ENCODE data around the gene TRAF3.

DNA sequence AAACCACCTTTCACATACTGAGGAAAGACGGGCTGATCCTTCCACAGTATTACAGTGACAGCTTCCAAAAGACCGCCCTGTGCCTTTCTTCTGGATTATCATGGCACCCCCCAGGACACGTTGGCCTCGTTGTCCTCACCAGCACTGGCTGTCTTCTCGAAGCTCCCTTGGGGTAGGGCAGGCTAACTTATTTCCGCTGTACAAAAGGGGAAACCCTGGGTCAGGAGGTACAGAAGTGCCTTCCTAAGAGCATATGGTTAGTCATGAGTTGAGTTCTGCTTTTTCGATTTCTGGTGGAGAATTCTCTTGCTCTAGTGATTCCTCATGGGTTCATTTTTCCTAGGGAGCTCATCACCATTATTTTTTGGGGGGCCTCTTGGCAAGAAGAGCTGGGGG, 9.0 kb upstream of the TRAF3 start:
- PRO-cap, 5 experiments = peak in 2 of 5 experiments; most common plus-strand start position 271 of the sequence (in 1); most common minus-strand start position 158 of the sequence (in 2)
- RAMPAGE, long total RNA, 2 experiments = no peak in any of the 2 experiments
- RRBS = no CpG with 5 or more reads among the region's 7 CpGs

- PRO-cap, 5 experiments = no peak in any of the 5 experiments
- RAMPAGE, long total RNA, 2 experiments = no peak in any of the 2 experiments
- RRBS = no CpG with 5 or more reads among the region's 15 CpGs
Observed at GRCh38 chr14:102774330-102775329, 2.6 kb upstream of the TRAF3 start.

DNA sequence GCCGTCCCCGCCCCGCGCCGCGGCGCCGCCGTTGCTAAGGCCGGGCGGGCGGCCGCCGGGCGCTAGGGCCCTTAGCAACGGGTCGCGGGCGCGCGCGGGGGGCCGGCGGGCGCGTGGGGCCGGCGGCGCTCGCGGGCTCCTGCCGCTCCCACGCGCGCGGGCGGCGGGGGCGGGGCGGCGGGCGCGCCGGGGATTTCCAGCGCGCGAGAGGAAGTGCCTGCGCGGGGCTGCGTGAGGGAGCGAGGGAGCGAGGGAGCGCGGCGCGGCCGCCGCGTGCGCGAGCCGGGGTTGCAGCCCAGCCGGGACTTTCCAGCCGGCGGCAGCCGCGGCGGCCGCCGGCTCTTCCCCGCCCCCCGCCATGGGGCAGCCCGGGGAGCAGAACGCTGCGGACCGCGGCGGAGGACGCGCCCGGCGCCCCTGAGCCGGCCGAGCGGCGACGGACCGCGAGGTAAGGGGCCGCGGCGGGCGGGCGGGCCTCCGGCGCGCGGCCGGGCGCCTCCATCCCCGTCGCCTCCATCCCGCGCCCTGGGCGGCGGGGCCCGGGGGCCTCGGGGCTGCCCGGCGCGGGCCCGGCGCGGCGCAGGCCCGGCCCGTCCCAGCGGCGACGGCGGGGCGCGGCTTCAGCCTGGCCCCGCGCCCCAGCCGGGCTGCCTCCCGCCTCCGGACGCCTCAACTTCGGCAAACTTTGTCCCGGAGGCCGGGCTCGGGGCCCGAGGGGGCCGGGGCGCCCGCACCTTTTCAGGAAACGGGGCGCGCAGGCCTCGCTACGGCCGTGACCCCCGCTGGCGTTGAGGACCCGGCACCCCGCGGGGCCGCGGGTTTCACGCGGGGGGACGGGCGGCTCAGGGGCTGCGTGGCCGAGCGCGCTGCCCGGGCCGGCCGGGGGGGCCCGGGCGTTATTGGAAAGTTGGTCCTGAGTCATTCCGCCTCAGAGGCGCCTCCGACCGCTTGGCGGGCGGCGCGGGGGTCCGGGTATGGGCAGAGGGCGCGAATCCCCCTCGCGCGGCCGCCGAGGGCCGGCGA, at the start of gene TRAF3:
TRAF3 (plus strand) TSS at position 222 of the 1,023 bp plus-strand sequence.
- PRO-cap, 5 experiments = peak in 5 of 5 experiments; most common plus-strand start position 222 of the sequence (in 2); most common minus-strand start position 229 of the sequence (in 1)
- RAMPAGE, long total RNA, 2 experiments = no peak in any of the 2 experiments
- RRBS = 2% methylated on average over 129 of the region's 181 CpGs

DNA sequence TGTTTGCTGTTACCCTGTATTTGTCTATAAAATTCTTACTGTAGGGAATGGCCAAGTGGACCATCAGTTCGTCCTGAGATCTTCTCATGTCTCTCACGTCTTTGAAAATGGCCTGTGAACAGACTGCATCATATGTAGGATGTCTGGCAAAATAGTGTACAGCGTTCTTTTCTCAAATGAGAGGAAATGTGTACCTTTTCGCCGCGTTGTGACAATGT, 1.4 kb downstream of the TRAF3 start:
- PRO-cap, 5 experiments = no peak in any of the 5 experiments
- RAMPAGE, long total RNA, 2 experiments = no peak in any of the 2 experiments
- RRBS = no CpG with 5 or more reads among the region's 6 CpGs

GRCh38 chr14:102798987-102799519, 21.8 kb downstream of the TRAF3 start:
- PRO-cap, 5 experiments = no peak in any of the 5 experiments
- RAMPAGE, long total RNA, 2 experiments = no peak in any of the 2 experiments
- RRBS = no CpG with 5 or more reads among the region's 5 CpGs

DNA sequence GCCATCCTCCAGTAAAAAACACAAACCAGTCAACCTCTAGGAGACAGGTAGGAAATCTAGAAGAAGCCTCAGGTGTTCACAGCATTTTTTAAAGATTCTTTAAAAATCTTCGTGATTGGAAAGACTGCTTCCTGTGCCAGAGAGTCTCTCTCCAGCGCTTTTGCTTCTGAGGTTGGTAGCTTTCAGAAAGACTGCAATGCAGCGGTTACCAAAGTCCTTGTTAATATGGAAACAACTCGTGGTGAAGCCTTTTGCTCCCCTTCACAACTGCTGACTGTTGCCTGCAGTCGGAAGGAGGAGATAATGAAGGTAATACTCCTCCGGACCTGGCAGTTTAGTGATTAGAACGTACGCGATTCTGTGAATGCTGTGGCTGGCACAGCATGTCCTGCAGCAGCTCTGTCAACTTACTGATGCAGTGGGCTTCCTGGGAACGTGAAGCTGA, 50.9 kb downstream of the TRAF3 start:
- PRO-cap, 5 experiments = no peak in any of the 5 experiments
- RAMPAGE, long total RNA, 2 experiments = no peak in any of the 2 experiments
- RRBS = no CpG with 5 or more reads among the region's 10 CpGs

DNA sequence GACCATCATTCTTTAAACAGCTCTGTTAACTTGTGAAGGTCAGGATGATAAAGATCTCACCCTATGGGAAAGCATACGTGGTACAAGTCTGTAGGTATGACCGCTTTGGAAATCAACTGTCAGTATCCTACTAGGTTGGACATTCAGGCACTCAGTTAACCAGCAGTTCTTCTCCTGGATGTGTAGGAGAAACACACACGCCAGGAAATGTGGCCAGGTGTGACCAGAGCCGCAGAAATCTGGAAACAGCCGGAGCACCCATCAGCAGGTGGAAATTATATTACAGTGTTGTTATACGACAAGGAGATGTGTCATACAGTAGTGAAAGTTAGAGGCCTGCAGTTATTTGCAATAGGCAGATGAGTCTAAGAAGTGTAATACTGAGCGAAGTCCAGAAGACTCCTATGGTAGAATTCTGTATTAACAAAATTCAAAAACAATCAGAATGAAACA, 39.5 kb upstream of the AMN start:
- PRO-cap, 5 experiments = no peak in any of the 5 experiments
- RAMPAGE, long total RNA, 2 experiments = no peak in any of the 2 experiments
- RRBS = no CpG with 5 or more reads among the region's 7 CpGs

GRCh38 chr14:102939756-102940580, 17.5 kb downstream of the AMN start:
- PRO-cap, 5 experiments = no peak in any of the 5 experiments
- RAMPAGE, long total RNA, 2 experiments = no peak in any of the 2 experiments
- RRBS = 96% methylated on average over 6 of the region's 46 CpGs

GRCh38 chr14:102970028-102970568, 47.6 kb downstream of the AMN start:
- PRO-cap, 5 experiments = no peak in any of the 5 experiments
- RAMPAGE, long total RNA, 2 experiments = no peak in any of the 2 experiments
- RRBS = no CpG with 5 or more reads among the region's 15 CpGs

- PRO-cap, 5 experiments = peak in 4 of 5 experiments; most common plus-strand start chr14:103095508 (in 2); most common minus-strand start chr14:103095407 (in 3)
- RAMPAGE, long total RNA, 2 experiments = no peak in any of the 2 experiments
- RRBS = 17% methylated on average over 4 of the region's 8 CpGs
Observed at GRCh38 chr14:103095223-103095717, 745 bp downstream of the EXOC3L4 start.

DNA sequence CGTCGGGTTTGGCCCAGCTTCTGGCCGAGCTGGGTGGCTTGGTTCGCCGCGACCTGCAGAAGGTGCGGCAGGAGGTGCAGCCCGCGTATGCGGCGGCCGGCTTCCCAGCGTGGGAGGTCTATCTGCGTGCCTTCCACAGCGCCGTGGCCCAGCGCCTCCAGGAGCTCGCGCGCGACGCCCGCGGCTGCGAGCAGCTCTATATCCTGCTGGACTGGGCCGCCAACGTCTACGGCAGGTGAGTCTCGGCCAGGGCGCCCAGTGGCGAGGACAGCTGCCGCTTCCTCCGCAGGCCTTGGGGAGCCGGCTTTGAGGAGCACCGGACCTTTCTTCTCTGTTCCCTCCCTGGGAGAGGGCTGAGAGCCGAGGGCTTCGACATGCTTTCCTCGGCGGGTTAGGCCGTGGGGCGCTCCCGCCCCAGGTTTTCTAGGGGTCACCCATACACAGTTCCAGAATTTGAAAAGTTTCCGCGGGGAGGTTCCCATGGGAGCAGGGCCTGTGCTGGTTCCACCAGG, 8.1 kb downstream of the EXOC3L4 start:
- PRO-cap, 5 experiments = peak in 1 of 5 experiments; most common plus-strand start position 225 of the sequence (in 1)
- RAMPAGE, long total RNA, 2 experiments = no peak in any of the 2 experiments
- RRBS = no CpG with 5 or more reads among the region's 44 CpGs

DNA sequence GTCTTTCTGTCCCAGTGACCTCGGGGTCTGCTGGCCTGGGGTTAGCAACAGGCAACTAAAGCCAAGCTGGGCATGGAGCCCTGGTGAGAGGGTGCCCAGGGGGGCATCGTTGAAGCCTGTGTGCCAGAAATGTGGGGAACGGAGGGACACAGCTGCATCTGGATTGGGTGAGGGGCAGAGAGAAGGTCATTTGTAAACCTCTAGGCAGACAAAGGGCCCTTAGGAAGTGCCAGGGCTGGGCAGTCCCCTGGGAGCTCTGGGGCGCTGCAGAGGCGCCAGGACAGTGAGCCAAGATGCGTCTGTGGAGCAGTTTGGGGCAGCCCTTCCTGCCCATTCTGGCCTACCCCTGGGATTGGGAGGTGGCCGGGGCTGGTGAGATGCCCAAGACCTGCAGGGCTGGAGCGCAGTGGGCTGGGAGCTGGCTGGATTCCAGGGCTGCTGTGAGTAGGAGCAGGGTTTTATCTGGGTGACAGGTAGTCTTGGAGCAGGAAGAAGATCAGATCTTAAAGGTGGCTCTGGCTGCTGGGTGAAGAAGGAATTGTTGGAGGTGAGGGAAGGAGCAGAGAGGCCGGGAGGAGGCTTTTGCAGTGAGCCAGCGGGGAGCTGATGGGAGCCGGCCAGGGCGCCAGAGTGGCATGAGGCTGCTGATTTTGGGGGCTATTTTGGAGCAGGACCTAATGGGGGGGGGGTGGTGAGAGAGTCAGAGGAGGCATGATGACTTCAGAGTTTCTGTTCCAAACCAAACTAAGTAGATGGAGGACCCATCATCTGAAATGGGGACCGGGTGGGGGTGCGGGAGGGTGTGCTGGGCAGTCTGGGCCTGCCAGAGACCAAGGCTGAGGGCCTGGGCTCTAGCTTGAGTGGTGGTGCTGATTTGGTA, 5.8 kb downstream of the TNFAIP2 start:
- PRO-cap, 5 experiments = no peak in any of the 5 experiments
- RAMPAGE, long total RNA, 2 experiments = no peak in any of the 2 experiments
- RRBS = no CpG with 5 or more reads among the region's 14 CpGs

DNA sequence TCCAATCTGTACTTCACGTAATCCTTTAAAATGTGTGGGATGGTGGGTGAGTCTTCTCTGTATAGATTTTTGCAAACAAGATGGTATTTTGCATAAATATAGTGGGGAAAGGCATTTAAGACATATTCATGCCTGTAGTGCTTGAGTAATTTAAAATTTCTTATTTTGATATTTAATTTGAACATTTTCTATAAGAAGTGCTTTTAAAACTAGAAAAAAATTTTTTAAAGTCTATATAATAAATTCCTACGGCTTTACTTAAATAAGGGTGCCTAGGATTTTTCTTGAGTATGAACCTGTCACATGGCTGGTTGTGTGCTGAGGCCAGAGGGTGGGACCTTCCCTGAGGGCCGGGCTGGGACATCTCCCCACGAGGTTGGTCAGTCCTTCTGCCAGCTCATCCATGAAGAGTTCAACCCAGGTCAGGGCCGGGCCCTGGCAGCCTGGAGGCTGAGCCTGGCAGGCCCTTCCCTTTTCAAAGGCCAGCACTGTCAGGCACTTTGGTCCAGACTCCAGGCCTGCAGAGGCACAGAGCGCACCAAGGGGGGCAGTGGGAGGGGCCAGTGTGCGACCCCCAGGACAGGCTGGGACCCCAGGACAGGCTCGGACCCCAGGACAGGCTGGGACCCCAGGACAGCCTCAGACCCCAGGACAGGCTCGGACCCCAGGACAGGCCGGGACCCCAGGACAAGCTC, 31.7 kb downstream of the TNFAIP2 start:
- PRO-cap, 5 experiments = peak in 3 of 5 experiments; most common plus-strand start position 498 of the sequence (in 3)
- RAMPAGE, long total RNA, 2 experiments = no peak in any of the 2 experiments
- RRBS = 0% methylated on average over 3 of the region's 10 CpGs

DNA sequence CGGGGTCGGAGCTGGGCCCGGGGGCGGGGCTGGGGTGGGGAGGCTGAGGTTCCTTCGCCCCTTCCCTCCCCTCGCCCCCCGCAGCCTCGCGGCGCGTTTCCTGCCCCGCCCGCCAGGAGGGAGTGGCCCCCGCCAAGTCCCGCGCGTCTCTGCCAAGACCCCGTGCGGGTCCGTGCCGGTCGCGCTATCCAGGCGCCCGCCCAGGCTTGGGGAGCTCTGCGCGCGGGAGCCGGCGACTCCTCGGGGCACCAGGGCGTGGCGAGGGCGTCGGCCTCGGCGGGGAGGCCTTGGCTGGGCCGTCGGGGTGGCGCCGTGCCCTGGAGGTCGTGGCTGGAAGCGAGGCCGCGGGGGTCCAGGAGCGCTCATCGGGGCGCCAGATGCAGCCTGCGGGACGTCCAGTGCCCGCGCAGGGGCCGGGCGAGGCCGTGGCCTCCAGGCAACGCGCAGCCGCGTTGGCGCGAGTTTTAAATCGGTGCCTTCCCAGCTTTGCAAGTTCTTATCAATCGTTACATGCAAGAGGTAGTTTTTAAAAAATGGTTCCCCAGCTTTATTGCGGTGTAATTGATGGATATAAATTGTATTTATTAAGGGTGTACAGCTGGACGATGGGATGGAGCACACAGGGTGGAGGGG, 97.4 kb downstream of the TNFAIP2 start:
- PRO-cap, 5 experiments = no peak in any of the 5 experiments
- RAMPAGE, long total RNA, 2 experiments = no peak in any of the 2 experiments
- RRBS = 5% methylated on average over 12 of the region's 65 CpGs

DNA sequence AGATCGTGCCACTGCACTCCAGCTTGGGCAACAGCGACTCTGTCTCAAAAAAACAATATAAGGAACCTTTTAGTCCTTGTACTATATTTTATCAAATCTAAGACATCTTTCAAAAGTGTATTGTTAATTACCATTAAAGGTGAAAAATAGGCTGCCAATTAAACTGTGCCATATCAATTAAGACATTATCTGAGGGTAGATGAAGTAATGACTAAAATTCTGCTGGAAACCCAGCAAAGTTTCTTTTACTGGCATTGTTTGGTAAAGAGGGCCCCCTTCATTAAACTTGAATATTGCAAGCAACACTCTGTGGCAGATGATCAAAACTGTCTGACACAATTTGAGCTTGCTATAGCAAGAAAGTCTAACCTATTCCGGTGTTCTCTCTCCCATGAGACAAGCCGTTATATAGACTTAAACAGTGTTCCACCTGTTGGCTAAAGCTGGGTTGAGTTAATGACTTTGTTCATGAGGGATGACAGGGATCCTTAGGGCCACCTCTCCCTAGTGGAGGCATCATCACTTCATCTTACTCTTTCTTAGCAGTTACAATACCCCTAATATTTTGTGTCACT, 3.6 kb downstream of the EIF5 start:
- PRO-cap, 5 experiments = no peak in any of the 5 experiments
- RAMPAGE, long total RNA, 2 experiments = no peak in any of the 2 experiments
- RRBS = no CpG with 5 or more reads among the region's 4 CpGs

DNA sequence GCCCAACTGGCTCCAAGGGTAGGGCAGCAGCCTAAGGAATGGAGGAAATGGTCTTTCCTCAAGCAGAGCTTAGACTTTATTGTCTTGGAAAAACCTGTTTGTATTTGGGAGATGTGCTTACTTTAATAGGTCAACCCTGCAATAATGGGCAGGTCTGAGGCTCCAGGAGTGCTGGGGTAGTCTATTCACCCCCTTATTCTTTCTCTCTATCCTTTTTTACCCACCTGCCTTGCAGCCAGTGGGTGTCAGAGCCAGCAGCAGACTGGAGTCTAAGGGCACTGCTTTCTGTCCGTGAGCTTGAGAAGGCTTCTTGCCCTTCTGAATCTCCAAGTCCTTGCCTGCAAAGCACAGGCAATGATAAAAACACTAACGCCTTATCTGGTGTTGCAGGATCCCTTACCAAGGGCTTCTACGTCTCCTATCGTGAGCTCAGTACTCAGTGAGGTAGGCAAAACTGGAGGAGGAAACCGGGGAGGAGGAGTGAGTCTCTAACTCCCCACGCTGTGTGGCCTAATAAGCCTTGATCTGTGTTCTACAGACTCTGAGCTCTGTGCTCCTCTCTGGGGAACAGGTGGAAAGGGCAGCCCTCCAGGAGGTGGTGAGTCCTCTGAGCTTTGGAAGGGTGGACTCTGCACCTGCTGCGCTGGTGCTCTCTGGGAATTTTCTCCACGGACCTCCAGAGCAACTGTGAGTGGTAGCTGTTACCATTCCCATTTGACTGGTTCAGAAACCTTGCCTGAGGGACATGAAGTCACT, 7.2 kb upstream of the MARK3 start:
- PRO-cap, 5 experiments = no peak in any of the 5 experiments
- RAMPAGE, long total RNA, 2 experiments = no peak in any of the 2 experiments
- RRBS = no CpG with 5 or more reads among the region's 8 CpGs

- PRO-cap, 5 experiments = peak in 1 of 5 experiments; most common plus-strand start chr14:103386348 (in 1); most common minus-strand start chr14:103386246 (in 1)
- RAMPAGE, long total RNA, 2 experiments = no peak in any of the 2 experiments
- RRBS = 2% methylated on average over 35 of the region's 89 CpGs
Observed at GRCh38 chr14:103385563-103386622, 678 bp downstream of the MARK3 start.

DNA sequence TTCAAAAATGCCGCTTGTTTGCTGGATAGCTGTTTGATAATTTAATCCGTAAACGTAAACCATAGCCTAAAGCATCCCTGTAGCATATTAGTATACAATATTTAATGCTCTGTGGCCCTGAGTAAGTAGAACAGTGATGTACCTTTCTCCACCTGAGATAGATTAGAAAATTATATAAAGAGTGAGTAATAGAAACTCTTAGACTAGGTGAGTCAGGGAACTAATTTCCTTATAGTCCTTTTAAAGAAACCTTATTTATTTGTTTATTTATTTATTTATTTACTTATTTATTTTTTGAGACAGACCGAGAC, 2.0 kb downstream of the MARK3 start:
- PRO-cap, 5 experiments = no peak in any of the 5 experiments
- RAMPAGE, long total RNA, 2 experiments = no peak in any of the 2 experiments
- RRBS = no CpG with 5 or more reads among the region's 4 CpGs

DNA sequence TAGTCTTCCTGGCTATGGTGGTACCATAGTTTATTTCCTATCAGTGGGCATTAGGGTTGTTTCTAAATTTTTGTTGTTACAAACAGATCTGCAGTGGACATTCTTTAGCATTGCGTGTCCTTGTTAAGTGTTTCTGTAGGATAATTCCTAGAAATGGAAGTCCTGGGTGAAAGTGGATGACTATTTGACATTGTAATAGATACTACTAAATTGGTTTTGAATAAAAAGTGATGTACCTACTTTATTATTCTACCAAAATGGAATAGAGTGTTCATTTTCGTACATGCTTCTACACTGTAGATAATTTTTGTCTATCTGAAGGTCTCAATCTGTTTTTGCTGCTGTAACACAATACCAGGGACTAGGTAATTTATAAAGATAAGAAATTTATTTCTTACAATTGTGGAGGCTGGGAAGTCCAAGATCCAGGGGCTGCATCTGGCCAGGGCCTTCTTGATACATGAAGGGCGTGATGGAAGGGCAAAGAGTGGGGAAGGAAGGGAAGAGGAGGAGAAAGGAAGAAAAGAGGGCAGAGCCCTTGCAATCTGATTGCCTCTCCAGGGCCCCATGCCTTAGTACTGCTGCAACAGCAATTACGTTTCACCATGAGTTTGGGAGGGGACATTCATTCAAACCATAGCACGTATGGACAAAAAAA, 24.7 kb downstream of the MARK3 start:
- PRO-cap, 5 experiments = no peak in any of the 5 experiments
- RAMPAGE, long total RNA, 2 experiments = no peak in any of the 2 experiments
- RRBS = no CpG with 5 or more reads among the region's 5 CpGs

- PRO-cap, 5 experiments = no peak in any of the 5 experiments
- RAMPAGE, long total RNA, 2 experiments = no peak in any of the 2 experiments
- RRBS = no CpG with 5 or more reads among the region's 7 CpGs
Observed at GRCh38 chr14:103462881-103463637, 59.6 kb downstream of the CKB start.

Measured in liver (tissue), 9 donors.